ENCODE data around the genes TDRD5 and CEP350.

DNA sequence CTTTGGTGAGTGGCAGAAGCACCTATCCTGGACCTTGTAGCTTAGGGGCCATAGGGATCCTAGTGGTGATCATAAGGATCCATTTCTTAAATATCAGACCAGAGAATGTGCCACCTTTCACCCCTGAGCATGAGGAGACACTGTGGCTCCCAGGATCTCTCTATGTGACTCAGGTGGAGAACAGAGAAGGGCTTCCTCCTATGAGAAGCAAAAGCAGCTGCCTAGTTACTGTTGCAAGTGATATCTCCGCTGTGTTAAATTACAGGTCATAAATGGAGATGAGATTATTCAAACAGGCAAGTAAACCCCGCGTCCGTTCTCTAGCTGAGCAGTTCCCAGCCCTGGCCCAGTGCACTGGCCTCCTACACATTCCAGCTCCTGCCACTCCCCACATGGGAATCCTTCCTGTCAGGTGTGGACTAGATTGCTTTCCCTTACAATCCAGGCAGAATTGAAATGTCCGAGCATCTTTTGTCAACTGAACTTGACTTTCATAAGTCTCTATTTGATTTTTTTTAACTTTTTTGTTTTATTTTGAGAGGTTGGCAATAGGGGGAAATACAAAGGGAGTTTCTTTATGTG, 26.2 kb downstream of the CLEC20A start:
- RAMPAGE, long total RNA = no peak
- RRBS = no CpG with 5 or more reads among the region's 5 CpGs

GRCh38 chr1:178494593-178494792, 2.3 kb downstream of the CLEC20A start:
- RAMPAGE, long total RNA = no peak
- RRBS = 71% methylated on average over 3 of the region's 9 CpGs

DNA sequence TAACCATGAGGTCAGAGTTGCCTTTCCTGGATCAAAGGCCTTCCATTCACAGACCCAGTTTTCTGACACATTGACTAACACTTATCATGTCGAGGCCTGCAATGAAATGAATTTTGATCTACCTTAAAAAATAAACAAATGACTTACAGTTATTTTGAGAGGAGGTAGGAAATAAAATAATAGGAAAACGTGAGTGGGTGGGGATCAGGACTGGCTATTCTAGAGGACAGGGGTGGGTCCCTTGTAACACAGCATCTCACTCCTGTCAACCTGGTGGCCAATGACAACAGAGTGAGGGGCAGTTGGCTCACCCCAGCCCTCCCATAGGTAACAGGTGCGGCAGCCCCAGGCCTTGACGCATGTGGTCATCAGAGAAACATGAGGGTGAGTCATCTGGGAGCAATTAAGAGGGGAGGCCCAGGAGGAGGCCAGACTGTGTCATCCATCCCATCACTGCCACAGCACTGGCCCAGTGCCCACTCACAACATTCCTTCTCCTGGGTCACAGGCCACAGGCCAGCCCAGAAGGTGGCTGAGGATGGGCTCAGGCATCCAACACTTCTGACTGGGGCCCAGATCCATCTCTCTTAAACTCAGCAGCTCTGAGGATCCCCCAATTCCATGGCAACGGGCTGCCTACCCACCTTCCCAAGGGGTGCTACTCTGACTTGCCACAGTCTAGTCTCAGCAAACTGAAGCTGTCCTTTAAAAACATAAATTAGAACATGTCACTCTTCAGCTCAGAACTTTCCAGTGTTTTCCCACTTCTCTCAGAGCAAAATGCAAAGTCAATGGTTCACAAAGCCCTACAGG, 17.1 kb downstream of the TEX35 start:
- RAMPAGE, long total RNA = no peak
- RRBS = no CpG with 5 or more reads among the region's 5 CpGs

DNA sequence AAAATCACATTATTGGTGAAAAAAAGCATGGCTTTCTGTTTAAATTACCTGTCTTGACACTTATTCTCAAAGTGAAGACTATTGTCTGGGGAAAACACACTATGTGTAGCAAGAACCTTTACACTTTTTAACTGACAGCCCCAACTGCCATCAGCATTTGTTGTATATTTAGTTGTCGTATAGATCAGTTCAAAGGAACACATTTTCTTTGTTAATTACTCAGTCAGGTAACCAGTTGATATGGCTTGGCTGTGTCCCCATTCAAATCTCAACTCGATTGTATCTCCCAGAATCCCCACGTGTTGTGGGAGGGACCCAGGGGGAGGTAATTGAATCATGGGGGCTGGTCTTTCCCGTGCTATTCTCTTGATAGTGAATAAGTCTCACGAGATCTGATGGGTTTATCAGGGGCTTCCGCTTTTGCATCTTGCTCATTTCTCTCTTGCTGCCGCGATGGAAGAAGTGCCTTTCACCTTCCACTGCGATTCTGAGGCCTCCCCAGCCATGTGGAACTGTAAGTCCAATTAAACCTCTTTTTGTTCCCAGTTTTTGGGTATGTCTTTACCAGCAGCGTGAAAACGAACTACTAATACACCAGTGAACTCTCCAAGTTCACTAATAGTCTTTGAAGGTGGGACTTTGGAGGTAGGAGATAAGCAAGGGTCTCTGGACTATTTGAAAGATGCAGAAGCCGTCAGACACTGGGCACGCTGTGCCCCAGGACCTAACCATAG, 58.2 kb upstream of the RALGPS2 start:
- RAMPAGE, long total RNA = no peak
- RRBS = no CpG with 5 or more reads among the region's 13 CpGs

GRCh38 chr1:178862193-178862998, 8.5 kb downstream of the ANGPTL1 start:
- RAMPAGE, long total RNA = no peak
- RRBS = no CpG with 5 or more reads among the region's 4 CpGs

DNA sequence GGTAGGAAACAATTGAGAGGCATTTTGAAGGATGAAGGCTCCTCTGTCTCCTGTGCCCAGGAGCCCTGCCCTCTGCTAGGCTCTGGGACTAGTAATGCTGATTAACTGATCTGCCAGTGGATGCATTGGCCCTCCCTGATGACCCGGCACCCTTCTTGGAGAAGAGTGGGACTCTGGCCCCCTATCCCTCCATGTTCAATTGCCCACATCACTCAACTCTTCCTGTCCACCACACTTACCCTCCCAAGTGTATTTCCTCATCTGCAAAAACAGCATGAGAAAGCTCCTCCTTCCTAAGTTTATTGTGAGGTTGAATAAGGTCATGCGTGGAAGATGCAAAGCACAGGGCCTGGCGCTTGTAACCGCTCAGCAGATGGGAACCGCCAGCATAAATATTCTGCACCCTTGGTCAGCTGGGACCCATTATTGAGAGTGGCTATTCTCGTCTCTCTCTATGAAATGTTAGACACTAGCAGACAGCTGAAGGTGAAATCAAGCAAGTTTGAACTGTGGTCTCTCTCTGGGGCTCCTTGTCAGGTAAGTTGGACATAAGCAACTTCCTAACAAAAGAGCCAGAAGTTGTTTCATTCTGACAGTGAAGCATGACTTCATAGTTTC, 63.1 kb upstream of the ANGPTL1 start:
- RAMPAGE, long total RNA = no peak
- RRBS = no CpG with 5 or more reads among the region's 6 CpGs

GRCh38 chr1:178937440-178938267, 66.8 kb upstream of the ANGPTL1 start:
- RAMPAGE, long total RNA = no peak
- RRBS = no CpG with 5 or more reads among the region's 9 CpGs

- RAMPAGE, long total RNA = no peak
- RRBS = 1% methylated on average over 17 of the region's 50 CpGs
Measured at GRCh38 chr1:179082385-179083390, 818 bp downstream of the TOR3A start.

DNA sequence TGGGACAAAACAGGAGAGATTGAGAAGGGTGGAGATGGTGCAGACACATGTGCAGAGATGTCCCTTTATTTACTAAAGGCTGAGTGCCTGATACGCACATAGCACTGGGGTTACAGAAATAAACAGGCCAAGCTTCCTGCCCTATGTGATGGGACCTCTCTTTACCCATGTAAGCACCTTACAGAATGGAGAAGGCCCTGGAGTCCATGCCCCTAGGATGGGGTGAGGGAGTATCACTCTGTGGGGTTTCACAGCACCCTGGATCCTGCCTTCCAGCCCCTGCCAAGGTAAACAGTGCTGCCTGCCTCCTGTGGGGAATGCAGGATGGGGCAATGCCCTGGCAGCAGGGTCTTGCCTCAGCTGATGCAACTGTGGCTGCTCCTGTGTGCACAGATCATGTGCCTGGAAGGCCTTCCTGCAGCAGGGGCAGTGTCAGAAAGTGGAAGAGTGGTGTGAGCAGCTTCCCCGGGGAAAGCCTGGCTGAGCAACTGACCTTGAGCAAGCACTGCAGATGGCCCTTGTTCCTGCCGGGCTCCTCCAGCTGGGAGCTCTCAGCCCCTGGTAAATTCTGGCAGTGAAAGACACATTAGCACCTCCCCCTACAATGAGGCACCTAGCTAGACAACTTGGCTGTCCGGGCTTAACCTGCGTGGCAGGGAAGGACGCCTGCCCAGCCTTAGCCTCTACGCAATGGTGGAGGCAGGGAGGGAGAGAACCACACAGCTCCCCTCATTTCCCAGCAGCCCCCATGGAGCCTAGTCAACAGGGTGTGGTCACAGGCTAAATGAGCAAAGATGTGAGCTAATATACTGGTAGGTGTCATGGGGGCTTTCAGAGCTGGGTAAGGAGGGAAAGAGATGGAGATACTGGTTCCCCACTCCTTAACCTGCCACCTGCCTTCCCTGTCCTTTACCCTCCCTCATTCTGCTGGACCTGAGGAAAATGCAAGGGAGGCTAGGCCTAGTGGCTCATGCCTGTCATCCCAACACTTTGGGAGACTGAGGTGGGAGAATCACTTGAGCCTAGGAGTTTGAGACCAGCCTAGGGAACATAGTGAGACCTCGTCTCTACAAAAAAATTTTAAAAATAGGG, 10.0 kb downstream of the TOR3A start:
- RAMPAGE, long total RNA = no peak
- RRBS = 36% methylated on average over 3 of the region's 8 CpGs

GRCh38 chr1:179103654-179104259, 21.9 kb downstream of the TOR3A start:
- RAMPAGE, long total RNA = no peak
- RRBS = no CpG with 5 or more reads among the region's 6 CpGs

GRCh38 chr1:179127204-179127525, 45.3 kb downstream of the TOR3A start:
- RAMPAGE, long total RNA = no peak
- RRBS = no CpG with 5 or more reads among the region's 1 CpG

GRCh38 chr1:179187871-179188525, 41.5 kb downstream of the ABL2 start:
- RAMPAGE, long total RNA = no peak
- RRBS = no CpG with 5 or more reads among the region's 10 CpGs

GRCh38 chr1:179591504-179592432, at the start of gene TDRD5:
TSS of gene TDRD5 (plus strand) at chr1:179591832.
- RAMPAGE, long total RNA = no peak
- RRBS = 4% methylated on average over 13 of the region's 74 CpGs

GRCh38 chr1:179881307-179881788, 737 bp upstream of the TOR1AIP1 start:
- RAMPAGE, long total RNA = no peak
- RRBS = no CpG with 5 or more reads among the region's 7 CpGs

DNA sequence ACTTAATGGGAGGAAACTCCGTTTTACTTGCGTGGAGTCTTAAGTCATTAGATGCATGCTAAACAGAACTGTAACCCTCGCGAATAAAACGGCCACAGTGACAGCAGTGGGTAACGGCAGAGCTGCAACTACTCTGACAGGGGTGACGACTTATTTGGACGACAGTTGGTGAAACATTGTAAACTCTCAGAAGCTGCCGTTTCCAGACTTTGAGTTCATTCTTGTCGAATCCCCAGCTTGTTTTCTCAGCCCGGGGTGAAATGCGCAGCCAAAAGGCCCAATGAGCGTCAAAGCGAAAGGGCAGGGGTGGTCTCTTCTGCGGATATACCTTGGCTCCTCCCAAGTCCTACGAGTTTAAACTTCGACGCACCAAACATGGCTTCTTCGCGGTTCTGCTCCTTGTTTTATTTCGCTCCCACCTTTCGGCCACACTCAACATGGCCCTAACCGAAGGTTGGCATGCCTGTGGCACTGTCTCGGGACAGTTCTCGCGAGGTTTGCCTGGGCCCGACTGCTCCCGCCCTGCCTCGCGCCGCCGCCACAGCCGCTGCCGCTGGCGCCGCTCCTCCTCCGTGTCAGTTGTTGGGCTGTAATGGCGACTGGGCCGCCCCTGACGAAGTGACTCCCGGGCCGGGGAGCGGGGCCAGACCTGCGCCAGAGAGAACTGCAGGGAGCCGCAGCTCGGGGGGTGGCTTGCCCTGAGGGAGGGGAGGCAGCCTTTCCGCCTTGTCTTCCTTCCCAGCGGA, at the start of gene CEP350:
Gene CEP350, plus strand, starts transcription at position 578 of the 746 bp plus-strand sequence.
- RAMPAGE, long total RNA = no peak
- RRBS = no CpG with 5 or more reads among the region's 48 CpGs

DNA sequence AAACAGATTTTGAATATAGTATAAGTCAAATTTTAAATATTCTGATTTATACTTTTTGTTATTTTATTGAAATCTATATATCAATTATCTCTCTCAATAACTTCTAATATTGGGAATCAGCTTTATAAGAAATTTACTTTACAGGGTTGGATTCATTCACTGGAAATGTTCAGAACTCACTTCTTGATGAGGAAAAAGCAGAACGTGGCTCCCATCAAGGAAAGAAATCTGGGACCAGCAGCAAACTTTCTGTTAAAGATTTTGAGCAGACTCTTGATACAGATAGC, 76.5 kb downstream of the CEP350 start:
- RAMPAGE, long total RNA = no peak
- RRBS = no CpG with 5 or more reads among the region's 1 CpG

GRCh38 chr1:180155238-180155900, 700 bp downstream of the QSOX1 start:
- RAMPAGE, long total RNA = no peak
- RRBS = no CpG with 5 or more reads among the region's 26 CpGs

- RAMPAGE, long total RNA = no peak
- RRBS = no CpG with 5 or more reads among the region's 9 CpGs
Measured at GRCh38 chr1:180156006-180156884, 1.6 kb downstream of the QSOX1 start.

GRCh38 chr1:180160257-180160660, 5.6 kb downstream of the QSOX1 start:
- RAMPAGE, long total RNA = no peak
- RRBS = no CpG with 5 or more reads among the region's 2 CpGs

DNA sequence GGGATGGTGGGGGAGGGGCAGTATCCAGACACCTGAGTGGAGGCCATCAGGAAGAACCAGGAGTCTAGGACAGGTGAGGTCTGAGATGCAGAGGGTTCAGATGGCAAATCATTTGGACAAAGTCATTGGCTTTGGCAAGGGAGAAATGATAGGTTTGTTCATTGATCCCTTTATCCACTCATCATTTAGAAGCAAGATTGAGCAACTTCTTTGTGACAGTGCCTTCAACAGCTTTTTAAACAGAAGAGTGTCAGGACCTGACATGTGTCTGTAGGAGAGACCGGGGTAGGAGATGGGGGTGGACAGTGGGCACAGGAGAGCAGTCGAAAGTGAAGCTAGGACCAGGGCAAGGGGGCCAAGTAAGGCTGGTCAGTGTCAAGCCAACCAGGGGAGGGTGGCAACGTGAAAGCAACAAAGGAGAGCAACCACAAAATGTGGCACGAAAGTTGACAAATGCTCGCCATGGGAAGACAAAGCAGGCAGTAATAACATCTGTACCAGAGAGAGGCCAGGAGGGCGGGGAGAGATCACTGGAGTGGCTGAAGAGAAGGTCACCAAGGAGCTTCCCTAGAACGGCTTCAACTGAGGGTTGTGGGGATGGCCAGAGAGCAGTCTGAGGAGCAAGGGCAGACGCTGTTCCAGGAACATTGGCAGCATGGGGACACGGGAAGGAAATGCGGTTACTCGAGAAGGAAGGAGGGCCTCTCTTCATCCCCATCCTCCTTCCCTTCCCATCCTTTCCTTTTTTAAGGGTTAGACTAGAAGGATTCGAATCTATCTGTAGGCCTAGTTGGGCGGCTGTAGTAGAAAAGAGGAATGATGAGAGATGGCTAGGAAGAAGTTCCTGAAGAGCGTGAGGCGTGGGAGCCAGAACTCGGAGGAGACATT, 17.0 kb downstream of the QSOX1 start:
- RAMPAGE, long total RNA = no peak
- RRBS = no CpG with 5 or more reads among the region's 16 CpGs